Metastatic Breast Carcinoma in the Brain (tissue), 10 donors: Measurements from ENCODE around the genes AURKA and FAM209B.

- PRO-cap, 10 experiments: no peak in any of the 10 experiments
Observed at GRCh38 chr20:53914531-53915171, 155.7 kb downstream of the BCAS1 start.

DNA sequence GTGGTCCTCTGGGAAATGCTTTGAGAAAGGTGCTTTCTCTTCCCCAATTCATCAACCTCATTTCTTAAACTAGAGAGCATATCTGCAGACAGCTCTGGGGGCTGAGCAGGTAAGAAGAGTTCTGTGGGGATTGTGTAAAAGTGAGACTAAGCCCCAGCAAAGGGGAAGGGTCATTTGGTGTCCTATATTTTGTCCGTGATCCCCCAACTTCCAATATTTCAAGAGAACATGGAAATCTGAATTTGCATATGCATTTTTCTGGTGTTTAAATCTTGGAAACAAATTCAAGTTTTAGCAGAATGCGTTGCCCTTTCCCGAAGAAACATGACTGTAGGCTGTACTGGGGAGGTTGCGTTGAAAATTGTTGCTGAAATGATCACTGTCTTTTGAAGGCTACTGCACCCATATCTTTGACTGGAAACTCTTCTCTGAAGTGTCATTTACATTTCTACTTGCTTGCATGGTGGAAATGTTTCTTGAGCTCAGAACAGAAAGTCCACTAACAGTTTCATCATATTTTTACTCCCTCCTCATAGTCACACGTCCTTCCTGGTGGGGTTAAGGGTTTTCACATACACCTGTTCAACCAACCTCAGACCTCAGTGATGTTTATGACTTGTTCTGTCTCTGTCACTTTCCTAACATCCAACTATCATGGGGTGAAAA, 140.3 kb downstream of the BCAS1 start:
- PRO-cap, 10 experiments: no peak in any of the 10 experiments

DNA sequence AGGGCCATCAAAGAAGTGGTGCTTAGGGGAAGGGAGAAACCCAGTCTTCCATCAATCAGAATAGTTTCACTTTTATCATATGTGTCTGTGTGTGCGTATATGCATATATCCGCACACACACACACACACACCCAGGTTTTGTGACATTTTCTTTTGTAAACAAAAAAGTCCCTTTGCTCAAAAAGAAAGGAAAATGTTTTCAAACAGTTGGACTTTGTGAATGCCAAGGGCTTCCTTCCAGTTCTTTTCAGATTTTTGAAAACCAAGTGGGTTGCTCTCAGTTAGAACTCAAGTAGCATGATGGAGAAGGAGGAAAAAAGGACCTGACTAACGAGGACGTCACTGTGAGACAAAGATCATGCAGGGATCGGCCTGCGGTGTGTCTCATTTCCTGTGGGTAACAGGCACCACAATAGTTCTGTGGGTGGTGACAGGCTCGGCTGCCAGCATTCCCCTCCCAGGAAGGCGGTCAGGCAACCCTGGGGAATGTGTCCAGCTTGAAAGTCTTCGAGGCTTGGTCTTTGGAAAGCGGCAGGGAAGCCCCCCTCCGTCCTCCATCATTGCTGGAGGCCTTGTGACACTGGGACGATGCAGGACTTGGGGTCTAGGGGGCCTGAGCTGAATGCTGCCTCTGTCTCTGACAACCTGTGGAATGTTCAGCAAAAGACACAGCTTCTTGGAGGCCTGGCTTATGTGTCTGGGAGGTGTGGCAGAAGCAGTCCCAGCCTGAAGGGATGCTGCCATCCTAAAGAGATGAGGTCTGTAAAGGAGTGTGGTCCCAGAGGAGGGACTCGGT, 121.1 kb downstream of the BCAS1 start:
- PRO-cap, 10 experiments: no peak in any of the 10 experiments

DNA sequence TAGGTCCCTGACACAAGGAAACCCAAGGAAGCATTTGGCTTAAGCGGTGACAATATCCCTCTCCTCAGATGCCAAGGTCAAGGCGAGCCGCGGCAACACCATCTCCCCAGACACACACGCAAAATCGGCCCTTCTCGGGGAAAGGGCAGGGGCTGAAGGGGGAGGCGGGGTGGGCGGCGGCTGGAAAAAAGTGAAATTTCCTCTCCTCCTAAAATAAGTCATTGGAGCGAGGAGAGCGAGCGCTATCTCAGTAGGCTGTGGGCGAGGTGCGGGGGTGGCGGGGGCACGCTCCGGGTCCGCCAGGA, 329 bp upstream of the DOK5 start:
- PRO-cap, 10 experiments: no peak in any of the 10 experiments

DNA sequence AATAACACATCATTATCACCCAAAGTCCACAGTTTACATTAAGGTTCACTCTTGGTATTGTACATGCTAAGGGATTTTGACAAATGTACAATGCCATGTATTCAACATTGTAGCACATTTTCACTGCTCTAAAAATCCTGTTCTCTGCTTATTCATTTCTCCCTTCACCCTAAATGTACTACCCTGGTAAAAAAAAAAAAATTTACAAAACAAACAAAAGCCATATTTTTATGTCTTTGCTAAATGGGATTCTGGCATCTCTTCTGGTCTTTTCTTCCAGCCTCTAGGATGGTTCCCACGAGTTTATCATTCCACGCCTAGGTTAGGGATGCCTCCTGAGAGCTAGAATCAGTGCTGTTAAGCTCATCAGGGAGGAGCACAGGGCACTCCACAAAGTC, 101.8 kb upstream of the MC3R start:
- PRO-cap, 10 experiments: peak in 4 of 10 experiments; most common minus-strand start position 264 of the sequence (in 4)

- PRO-cap, 10 experiments: no peak in any of the 10 experiments
Observed at GRCh38 chr20:56348252-56348810, 10.4 kb upstream of the FAM210B start.

- PRO-cap, 10 experiments: peak in 7 of 10 experiments; most common plus-strand start chr20:56360180 (in 2); most common minus-strand start chr20:56359879 (in 6)
Observed at GRCh38 chr20:56359765-56360532, 1.2 kb downstream of the FAM210B start.

DNA sequence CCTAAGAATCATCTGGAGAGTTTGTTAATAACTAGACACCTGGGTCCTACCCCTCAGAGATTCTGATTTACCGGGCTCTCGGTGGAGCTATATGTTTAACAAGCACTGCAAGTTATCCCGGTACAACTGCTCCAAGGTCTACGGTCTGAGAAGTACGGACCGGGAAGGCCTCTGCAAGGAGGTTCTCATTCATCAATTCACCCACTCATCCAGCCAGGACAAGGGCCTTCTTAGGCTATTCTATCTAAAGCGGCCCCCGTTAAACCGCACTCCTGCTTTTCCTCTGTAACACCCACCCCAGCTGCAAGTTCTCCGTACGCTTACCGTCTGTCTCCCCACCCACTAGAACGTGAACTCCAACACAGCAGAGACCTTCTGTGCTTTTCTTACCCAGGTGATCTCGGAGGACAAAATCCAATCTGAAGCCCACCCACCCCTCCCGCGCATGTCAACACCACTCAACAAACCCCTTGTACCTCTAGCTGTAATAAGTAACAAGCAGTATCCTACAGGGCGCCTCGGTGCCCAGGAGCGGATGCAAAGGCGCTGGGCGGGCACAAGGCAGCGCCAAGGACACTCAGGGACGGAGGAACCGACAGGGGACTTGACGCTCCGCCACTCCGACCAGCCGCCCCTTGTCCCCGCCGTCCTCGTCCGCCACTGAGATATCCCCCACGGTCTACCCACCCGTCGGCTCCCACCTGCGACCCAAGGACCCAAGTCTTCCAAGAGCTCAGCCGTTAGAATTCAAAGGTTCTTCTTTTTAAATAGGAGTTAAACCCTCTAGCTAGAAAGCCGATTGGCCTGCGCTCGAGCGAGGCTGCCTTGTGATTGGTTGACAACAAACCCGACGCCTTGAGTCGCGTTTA, at the start of gene AURKA:
AURKA (minus strand) TSS at position 749 of the 869 bp plus-strand sequence.
- PRO-cap, 10 experiments: peak in 10 of 10 experiments; most common minus-strand start position 738 of the sequence (in 8)

GRCh38 chr20:56483890-56484425, 15.5 kb downstream of the RTF2 start:
- PRO-cap, 10 experiments: no peak in any of the 10 experiments

GRCh38 chr20:56532867-56533386, at the start of gene FAM209B:
Gene FAM209B (plus strand): TSS chr20:56533246.
- PRO-cap, 10 experiments: no peak in any of the 10 experiments

GRCh38 chr20:56554686-56555355, 21.8 kb downstream of the FAM209B start:
- PRO-cap, 10 experiments: peak in 1 of 10 experiments; most common plus-strand start chr20:56555161 (in 1); most common minus-strand start chr20:56554931 (in 1)

- PRO-cap, 10 experiments: no peak in any of the 10 experiments
Observed at GRCh38 chr20:56627391-56627776, 1.7 kb upstream of the TFAP2C start.

DNA sequence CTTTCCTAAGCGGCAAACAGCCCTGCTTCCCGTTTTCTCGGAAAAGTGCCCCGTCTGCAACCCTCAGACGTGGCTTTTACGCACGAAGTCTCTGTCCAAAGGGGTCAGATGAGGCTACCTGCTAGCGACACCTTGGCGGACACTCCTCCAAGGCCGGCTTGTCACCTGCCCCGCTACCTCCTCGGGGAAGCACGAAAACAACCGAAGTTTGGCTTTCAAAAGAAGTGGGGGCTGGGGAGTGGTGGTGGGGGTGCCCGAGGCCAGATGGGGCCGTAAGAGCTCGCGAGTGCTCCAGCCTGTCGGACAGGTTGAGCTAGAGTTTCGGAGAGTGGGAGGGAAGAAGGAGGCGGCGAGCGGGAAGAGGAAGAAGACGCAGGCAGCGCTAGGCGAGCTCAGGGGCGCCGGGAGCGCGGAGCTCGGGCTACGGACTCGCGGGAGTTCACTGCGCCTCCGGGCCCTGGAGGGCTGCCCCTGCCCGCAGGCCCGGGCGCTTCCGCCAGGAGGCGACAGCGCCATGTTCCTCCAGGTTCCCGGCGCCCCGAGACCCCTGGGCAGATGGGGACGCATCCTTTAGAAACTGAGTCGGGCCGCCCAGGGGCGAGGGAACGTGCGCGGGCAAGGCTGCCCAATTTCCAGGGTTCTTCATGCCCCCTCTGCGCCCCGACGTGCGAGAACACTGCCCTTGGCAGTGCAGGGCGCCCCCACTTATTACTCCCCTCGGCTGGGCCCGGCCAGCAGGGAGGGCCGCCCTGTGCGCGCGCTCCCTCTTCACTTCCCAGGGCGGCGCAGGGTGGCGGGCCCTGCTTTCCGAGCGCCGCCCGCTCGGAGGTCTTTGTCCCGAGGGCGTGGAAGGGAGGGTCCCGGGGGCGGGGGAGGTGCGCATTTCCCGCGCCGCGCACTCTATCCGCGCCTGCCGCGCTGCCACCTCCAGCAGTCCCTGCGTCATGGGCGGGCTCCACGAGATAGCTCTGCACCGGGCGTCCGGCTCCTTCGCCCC, 1.0 kb downstream of the TFAP2C start:
- PRO-cap, 10 experiments: peak in 9 of 10 experiments; most common plus-strand start position 338 of the sequence (in 7); most common minus-strand start position 802 of the sequence (in 3)

DNA sequence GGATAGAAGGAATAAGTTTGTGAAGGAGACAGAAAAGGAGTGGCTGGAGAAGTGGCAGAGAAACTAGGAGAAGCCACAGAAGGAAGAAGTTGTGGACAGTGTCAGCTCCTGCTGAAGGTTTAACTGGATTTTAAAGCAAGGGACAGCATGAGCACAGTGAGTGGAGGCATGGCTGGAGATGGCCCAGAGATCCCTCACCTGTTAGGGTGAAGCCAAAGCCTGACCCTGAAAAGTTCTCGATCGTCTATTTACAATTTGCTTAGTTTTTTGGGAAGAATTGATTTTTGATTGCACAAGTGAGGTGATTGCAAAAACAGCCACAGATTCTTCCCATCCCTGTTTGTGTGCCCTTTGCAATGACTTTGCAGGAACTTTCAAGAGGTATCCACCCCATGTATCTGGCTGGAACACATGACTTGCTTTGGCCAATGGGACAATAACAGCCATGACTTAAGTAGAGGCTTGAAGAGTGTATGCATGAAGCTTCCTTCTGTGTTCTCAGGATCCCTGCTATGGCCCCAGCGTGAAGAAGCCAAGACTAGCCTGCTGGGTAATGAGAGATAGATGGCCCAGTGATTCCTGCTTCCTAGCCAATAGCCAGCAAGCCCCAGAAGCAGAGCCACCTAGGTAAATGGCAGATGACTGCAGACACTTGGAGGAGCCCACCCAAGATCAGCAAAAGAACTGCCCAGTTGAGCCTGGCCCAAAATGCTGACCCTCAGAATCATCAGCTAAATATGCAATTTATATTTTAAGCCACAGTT, 170.2 kb downstream of the TFAP2C start:
- PRO-cap, 10 experiments: no peak in any of the 10 experiments

DNA sequence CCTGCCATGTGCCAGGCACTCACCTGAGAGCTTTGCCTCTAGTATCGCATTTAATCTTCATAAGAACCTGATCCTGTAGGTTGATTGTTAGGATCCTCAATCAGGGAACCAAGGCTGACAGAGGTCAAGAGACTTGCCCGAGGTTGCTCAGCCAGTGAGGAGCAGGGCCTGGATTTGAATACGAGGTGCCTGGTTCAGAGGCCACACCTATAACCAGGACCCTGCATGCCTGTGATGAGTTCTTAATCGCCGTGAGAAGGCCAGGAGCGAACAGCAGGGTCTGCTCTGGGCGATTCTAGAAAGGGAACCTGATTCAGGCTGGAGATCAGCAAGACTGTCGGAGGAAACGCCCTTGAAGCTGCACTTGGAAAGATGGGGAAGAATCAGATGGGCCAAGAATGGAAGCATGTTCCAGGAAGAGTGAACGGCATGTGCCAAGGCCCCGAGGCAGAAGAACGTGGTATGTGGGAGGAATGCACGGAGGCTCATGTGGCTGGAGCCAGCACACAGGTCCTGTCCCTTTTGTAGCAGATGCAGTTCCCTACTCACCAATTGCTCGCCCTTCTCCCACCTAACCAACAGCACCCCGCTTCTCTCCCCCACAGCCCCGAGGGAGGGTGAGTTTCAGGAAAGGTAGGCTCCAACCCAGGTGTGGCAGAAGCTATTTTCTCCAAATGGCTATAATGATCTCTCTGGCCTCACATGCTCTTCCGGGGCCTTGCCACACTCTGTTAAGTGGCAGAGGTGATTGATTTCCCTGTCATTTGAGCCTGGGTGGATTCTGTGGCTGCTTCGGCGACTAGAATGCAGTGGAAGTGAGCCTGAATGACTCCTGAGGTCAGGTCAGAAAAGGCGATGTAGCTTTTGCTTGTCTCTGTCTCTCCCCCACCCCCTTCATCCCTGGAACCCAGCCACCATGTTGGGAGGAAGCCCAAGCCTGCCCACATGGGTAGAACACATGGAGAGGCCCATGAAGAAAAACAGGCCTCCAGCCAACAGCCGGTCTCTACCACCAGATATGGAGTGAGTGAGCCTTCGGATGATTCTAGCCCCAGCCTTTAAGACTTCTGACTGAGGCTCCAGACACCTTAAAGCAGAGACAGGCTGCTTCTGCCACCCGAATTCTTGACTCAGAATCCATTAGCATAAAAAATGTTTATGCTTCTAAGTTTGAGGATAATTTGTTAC, 180.7 kb downstream of the TFAP2C start:
- PRO-cap, 10 experiments: peak in 3 of 10 experiments; most common plus-strand start position 516 of the sequence (in 1); most common minus-strand start position 896 of the sequence (in 1)

DNA sequence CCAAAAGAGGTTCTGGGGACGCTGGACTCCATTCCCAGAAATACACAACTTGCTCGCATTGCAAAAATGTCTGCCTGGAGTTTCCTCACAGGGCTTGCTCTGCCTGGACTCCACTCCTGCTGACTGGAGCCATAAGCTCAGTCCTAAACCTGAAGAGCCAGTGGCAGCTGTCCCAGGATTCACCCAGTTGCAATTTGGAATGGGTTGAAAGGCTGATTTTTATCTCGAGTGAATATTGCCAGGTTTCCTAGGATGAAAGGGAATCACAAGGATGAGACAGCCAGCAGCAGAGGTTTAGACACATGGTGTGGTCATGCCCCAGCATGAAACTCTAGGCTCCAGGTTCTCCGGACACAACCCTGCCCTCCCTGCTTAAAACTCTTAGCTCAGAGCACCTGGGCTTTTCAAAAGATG, 223.3 kb downstream of the BMP7 start:
- PRO-cap, 10 experiments: peak in 2 of 10 experiments; most common plus-strand start position 263 of the sequence (in 1); most common minus-strand start position 125 of the sequence (in 2)

DNA sequence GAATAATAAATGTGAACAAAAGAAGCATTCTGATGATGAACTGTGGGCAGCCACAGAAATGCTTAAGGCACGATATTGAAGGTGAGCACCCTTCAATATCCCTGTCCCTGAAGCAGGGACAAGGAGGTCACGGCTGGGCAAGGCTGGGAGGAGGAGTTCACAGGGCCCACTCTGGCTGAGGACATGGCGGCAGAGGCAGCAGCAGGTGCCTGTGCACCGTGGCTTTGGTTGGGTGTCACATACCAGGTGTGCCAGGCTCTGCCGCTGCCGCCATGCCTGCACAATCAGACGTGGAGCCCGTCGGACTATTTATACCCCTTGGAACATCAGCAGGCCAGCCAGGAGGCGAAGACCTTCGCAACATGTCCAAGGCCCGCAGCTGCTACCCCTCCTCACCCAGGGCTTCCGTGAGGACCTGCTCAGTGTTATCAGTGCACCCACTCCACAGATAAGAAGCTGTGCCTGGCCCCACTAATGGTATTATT, 109.5 kb downstream of the BMP7 start:
- PRO-cap, 10 experiments: no peak in any of the 10 experiments

DNA sequence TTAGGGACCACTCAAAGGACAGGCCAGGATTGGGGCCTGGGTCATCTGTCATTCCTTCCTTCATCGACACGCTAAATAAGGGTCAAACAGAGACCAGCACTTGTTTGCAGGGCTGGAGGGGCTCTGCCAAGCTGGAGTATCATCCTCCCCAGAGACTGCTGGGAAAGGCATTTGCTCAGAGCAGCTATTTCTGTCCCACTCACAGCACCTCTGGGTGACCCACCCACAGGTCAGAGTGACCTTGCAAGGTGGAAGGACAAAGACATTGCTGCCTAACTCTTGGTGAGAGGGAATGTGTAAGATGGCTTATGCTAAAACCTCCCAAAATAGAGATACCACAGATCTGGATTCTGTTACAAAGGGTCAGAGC, 109.0 kb downstream of the BMP7 start:
- PRO-cap, 10 experiments: no peak in any of the 10 experiments

DNA sequence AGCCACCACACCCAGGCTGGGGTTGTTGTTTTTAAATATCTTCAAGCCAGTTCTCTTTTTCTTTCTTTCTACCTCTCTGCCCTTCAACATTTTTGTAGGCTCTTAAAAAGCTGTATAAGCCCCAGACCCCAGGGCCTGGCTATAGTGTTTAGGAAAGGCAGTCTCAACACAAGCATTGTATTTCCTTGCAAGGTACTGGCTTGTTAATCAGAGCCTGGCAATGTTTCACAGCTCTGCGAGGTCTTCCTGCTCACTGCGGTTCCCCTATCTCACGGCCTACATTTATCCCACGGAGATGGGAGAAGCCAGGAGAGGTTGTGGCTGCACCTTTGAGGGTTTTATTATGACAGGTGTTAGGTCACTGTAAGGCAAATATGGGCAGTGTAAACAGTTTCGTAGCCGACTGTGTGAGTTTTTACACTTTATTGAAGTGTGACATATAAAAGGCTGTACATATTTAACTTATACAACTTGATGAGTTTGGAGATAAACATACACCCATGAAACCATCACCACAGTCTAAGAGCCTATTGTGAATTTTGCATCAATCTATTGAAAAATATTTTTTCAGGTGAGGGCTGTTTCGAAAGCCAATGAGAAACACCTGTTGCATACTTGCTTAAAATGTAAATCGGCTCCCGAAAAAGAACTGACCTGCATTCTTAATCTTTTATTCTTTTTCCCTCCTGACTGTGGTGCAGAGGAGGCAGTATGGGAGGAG, 7.7 kb upstream of the RBM38 start:
- PRO-cap, 10 experiments: no peak in any of the 10 experiments

DNA sequence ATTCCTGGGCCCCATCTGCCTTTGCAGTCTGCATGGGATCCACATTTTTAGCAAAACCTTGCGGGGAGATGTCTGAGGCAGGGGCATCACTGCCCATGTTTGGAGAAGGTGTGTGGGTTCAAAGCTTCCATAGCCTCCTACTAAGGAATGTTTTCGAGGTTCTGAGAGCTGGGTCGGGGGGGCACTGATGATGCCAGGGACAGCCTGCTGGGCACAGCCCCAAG, 13.0 kb downstream of the RBM38 start:
- PRO-cap, 10 experiments: no peak in any of the 10 experiments